Hair follicular keratinocyte (primary cell): Measurements from ENCODE around the gene PITPNB.

GRCh38 chr22:27581898-27582313 is 219.7 kb downstream of the MN1 start:
- RAMPAGE, long total RNA, result no peak

- RAMPAGE, long total RNA, result no peak
These were observed 159.4 kb downstream of the MN1 start for GRCh38 chr22:27642109-27642515.

DNA sequence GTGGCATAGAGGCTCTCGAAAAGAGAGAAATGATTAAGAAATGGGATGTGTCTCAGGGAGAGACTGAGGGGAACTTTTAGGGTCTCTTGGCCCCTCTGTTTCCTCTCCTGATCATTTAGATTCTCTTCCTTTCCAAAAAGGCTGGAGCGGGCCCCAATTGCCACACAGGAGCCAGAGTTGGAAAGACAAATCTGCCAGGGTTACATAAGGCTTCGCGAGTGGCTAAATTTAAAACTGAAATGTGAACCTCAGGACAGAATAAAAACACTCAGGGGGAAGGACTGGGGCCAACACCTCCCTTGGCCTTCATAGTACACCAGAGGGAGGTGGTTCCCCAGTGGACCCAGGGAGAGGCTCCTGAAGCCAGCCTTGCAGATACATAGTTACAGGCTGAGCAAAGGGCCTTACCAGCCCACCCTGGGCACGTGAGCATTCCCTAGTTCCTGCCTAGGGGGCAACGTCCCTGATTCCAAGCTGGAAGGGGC is 150.1 kb downstream of the MN1 start:
- RAMPAGE, long total RNA, result no peak

DNA sequence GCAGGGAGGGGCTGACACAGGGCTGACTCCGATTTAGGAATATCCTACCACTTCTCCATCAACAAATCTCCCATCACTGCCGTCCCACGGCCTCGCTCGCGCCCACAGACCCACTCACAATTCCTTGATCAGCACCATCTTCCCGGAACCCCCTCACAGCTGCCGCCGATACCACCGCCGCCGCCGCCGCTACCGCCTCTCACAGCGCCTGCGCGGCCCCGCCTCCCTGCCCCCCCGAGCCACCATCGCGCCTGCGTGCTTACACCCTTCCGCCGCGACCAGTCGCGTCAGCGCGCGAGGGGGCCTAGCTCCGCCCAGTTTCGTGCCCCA is at the start of gene PITPNB:
Gene PITPNB, minus strand, starts transcription at position 203 of the 330 bp plus-strand sequence.
- RAMPAGE, long total RNA, result no peak

DNA sequence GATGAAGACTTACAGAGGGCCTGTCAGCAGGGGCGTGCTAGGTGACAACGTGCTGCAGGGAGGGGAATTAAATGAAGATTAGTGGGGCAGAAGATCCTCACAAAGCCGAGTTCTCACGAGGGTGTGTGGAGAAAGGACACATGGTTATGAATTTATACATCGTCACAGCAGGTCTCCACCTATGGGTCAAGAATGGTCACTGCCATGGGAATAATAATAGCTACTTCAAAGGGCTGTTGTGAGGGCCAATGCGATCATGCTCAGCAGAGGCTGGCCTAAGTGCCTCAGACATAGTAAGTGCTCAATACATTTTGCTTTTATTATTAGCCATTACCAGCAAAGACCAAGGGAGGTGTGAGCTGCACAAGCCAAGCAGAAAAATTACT is 193.7 kb upstream of the PITPNB start:
- RAMPAGE, long total RNA, result no peak

- RAMPAGE, long total RNA, result no peak
These were observed 272.4 kb upstream of the PITPNB start for GRCh38 chr22:28191501-28191905.

DNA sequence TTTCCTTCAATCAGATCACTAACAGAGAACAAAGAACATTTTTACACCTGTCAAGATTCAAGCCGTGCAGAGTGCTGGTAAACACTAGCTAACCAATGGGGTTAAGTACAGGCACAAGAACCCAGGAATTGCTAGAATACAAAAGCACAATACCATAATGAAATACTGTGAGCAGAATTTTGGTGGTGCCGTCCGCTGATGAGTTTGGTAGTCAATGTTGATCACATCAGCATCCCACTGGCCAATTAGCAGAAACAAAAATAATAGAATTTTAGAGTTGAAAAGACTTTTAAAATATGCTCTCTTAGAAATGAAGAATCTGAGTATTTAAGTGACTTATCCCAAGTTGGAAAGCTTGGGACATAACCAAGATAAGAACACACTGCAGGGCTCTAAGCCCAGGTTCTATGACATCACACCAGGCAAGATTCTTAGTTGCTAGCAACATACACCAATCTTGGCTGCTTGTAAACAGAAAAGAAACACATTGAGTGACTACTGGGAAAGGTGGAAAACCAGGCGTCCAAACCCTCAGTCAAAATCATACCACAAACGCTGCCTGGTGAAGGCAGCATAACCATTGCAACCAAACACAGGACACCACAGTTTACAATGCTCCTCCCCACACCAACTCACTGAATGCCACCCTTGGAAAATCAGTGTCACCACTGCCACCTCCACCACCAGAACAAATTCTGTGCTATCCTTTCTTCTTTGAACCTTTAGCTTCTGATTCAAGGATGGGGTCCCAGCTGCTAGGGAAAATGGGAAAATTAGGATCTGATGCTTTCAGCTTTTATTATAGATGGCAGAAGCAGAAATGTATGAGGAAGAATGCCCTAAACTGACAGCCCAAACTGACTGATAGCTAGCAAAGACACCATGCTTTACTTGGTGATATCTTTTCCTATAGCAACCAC is 379.9 kb downstream of the TTC28 start:
- RAMPAGE, long total RNA, result no peak

GRCh38 chr22:28711867-28712894 is 29.4 kb downstream of the CHEK2 start:
- RAMPAGE, long total RNA, result no peak

GRCh38 chr22:28750739-28750960 is 8.8 kb downstream of the HSCB start:
- RAMPAGE, long total RNA, result no peak

DNA sequence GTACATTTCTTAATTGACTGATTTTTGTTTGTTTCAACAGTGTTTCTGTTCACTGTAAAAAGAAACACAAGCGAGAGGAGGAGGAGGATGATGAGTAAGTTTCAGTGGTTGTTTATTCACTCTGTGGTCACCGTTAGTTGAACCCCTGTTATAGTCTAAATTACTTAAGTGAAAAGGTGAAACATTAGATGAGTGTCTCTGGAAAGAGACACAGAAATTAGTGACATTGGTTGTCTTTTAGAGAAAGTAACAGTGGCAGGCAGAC is 1.1 kb downstream of the CCDC117 start:
- RAMPAGE, long total RNA, result no peak

GRCh38 chr22:28783950-28784761 is 11.7 kb downstream of the CCDC117 start:
- RAMPAGE, long total RNA, result no peak

- RAMPAGE, long total RNA, result no peak
These were observed 20.2 kb downstream of the CCDC117 start for GRCh38 chr22:28792527-28793189.

- RAMPAGE, long total RNA, result no peak
These were observed 29.8 kb downstream of the CCDC117 start for GRCh38 chr22:28801908-28803118.

GRCh38 chr22:28808627-28809125 is 36.2 kb downstream of the CCDC117 start:
- RAMPAGE, long total RNA, result no peak

- RAMPAGE, long total RNA, result no peak
These were observed 69.0 kb downstream of the C22orf31 start for GRCh38 chr22:28992513-28993111.

GRCh38 chr22:29017645-29018741 is 43.6 kb downstream of the C22orf31 start:
- RAMPAGE, long total RNA, result no peak

GRCh38 chr22:29032198-29033150 is 29.2 kb downstream of the C22orf31 start:
- RAMPAGE, long total RNA, result no peak

- RAMPAGE, long total RNA, result no peak
These were observed 16.9 kb downstream of the C22orf31 start for GRCh38 chr22:29044685-29045201.

DNA sequence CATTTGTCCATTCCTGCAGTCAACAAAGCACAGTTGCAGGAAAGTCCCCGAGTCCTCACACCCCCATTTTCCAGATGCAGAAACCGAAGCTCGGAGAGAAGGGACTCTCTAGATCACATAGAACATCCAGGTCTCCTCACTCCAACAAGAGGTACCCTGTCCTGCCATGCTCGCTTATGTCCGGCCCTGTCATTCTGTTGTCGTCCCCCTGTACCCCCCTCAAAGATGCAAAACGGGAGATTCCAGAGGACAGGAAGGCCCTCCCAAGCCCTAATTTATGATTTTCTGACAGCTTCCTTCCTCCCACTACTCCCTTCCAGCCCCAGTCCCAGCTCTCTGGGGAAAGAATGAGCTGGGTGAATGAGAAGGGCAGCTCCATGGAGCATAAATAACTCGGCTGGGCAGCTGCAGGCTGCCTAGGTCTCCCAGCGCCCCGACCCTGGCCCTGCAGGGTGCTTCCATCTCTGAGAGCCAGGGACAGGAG is 4.0 kb upstream of the EMID1 start:
- RAMPAGE, long total RNA, result no peak

DNA sequence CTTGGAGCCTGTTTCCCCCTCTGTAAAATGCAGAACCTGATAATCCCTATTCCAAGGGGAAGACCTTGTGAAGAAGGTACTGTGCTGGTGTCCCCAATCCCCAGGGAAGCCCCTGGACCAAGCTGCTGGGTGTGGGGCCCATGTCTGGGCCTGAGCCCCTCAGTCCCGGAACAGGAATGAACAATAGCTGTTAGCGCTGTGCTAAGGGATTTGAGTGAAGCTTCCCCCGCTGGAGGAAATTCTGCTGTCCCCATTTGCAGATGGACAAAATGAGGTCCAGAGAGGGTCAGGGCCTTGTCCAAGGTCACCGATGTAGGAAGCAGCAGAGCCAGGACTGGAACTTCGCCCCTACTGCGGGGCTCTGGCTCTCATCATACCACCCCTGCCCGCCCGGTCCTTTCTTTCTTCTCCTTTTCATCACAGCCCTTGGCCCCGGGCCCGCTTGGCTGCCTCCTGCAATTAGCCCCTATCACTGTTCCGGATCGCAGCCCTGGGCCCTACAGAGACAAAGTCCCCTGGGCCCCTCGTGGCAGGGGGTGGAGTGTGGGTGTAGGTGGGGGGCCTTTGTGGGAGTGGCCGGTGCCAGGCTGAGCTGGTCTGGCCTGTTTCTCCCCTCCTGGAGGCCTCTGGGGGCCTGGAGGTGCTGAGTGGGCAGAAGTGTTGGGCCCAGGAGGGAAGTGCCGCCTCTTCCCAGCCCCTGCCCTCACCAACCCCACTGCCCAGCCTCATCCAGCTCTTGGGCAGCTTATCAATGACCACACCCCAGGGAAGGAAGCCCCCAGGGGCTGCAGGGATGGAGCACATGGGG is 3.2 kb downstream of the EMID1 start:
- RAMPAGE, long total RNA, result no peak